Left ventricle myocardium (tissue), 1 donor: ENCODE measurements around a stretch of chr3.

DNA sequence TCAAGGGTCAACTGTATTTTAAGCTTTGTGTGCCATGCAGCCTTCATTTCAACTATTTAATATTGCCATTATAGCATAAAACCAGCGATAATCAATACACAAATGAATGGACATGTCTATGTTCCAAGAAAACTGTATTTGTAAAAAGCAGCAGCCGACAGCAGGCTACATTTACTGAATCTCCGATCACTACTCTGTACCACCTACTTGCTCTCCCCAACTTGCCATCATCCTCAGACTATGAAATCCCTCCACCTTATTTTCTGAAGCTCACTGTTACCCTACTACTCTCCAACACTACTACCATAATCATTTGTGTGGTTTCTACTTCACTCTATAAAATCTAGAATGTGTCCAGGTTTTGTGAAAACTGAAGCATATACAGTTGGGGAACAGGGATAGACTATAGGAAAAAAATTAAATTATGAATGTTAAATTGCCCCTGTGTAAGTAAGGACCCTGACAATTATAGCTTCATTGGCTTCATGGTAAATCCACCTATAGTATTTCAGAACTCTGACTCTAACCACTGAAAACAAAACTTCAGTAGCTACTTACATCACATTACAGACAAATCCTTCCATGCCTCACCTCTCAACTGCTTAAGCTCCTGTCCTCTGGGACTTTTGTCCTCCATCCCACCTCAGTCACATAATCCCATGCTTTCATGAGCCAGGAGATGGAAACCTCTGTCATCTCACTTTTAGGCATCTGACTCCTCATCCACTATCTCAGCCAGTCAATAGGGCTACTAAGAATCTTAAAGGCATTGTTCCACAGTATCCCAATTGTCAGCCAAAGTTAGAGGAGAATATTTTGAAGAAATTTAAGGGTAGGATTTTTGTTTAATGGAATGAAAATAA is 340.1 kb downstream of the CTNNB1 start:
- PRO-cap: no peak

DNA sequence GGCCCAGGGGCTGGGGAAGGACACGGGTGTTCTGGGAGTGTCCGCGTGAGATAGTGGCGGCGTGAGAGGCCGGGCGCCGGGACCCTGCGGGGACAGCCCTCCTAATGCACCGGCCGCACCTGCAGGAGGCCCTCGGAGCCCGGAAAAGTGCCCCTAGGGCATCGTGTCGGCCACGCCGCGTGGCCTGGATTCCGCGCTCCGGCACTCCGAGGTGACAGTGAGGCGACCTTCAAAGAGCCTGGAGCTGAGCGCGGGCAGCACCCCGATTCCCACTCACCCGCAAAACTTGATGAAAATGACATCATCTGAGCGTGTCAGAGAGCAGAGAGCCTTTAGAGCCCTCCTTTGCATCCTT is 52.2 kb upstream of the ULK4 start:
- PRO-cap: bidirectional peak, plus-strand start at position 232 of the sequence, minus-strand start at position 55 of the sequence

DNA sequence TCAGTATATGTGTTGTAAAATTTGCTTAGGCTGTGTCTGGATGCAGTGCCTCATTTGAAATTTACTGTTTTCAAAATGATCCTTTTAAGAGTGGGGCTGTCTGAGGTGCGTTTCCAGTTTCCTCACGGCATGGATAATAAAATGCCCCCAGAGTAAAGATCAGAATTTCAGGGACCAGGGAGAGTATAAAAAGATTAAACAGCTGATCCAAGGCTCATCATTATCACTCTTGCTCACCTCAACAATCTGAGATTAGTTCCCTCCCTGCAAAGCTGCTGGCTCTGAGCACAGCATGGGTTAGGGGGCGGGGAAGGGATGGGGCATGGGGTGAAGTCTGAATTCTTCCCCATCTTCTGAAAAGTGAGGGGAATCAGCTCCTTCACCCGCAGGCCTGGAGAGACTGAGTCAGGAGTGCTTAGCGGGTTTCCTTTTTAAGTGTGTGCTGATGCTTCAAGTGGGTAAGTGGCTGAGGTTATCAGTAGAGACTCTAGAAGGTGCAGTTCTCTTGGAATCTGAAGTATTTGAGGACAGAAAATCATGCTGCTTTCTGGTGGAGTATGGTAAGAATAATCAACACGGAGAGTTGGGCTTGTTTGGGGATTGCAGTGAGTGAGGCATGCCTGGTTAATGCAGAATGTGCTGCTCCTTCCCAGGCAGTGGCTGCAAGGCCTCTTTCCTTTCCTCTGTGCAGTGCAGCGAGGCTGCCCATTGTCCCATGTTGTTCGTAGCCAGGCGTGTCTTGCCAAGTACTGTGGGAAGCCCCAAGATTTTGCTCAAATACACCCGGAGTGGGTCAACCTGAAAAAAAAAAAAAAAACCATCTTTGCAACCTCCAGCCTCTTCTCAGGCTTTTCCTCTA is 59.2 kb upstream of the TRAK1 start:
- PRO-cap: no peak

DNA sequence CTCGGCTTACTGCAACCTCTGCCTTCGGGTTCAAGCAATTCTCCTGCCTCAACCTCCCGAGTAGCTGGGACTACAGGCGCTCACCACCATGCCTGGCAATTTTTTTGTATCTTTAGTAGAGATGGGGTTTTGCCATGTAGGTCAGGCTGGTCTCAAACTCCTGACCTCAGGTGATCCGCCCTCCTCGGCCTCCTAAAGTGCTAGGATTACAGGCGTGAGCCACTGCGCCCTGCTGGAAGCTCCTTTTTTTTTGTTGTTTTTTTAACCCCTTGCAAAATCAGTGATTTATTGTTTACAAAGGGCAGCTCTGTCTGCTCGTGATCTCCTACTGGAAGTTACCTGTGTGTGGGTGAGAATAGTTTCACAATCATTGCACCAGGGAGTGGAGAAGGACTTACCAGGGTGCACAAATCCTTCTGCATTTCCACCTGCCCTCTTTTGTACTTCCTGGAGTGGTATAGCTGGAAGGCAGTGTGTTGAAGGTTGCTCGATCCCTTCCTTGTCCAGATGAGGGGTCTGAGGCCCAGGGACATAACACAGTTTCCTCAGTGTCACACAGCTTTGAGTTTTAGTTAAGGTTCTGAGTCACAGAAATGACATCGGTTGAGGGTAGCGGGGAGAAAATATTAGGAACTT is 11.5 kb upstream of the TRAK1 start:
- PRO-cap: no peak

- PRO-cap: no peak
Observed at GRCh38 chr3:42099514-42100172, 8.5 kb downstream of the TRAK1 start.

DNA sequence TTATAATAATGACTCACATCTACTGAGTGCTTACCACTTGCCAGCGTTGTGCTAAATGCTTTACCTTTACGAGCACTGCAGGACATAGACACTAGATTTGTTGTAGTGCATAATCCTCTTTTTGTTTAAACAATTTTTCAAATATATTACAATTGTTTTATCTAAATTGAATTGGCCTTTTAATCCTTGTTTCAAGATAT is 42.4 kb downstream of the TRAK1 start:
- PRO-cap: no peak

DNA sequence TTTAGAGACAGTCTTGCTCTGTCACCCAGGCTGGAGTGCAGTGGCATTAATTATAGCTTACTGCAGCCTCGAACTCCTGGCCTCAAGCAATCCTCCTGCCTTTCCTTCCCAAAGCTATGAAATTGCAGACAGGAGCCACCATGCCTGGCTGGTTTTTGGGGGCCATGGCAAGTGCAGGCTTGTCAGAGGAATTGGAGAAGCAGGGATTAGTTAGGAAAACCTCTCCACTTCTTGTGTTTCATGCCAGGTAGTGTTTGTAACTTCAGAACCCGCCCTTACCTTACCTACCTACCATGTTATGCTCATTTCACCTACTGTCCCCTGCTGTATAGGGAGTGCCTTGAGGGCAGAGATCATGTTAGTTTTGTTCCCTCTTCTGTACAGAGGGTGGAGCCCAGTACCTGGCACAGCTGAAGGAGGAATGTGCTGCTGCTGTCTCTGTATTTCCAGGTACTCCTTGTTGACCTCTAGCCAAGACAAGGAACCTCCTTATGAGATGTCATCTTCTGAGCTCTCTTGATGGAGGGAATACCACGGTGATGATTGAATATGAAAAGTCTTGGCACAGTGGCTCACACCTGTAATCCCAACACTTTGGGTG is 43.8 kb downstream of the TRAK1 start:
- PRO-cap: no peak

GRCh38 chr3:42211818-42212570 is 54.0 kb downstream of the CCK start:
- PRO-cap: no peak

DNA sequence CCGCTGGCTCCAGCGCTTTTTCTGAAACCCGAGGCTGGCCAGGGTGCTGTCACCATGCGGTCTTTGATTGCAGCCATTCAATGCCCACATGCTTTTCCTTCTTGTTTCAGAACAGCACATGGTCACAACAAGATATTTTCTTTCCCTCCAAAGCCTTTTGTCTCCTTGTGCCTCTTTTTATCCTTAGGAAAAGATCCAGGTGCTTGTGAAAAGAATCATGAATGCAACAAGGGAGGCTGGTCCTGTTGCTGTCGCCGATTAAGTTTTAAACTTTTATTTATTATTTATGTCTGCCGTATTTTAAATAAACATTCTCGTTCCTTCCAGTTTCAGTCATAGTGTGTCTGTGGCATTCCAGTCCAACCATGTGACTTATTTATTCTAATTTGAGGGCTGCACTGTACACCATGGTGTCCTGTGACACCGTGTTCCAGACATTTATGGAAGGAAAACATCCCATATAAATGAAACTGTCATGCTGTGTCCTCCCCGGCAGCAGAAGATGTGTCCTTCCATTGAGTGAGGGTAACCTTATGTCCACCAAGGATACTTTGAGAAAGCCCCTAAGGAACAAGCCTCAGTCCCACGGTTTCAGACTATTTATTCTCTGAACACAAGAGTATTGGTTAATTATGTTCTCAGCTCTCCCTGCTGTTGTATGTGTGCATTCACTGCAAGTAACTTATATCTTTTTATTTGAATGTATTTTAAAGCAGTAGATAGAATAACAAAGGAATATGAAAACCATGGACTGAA is 41.0 kb downstream of the CCK start:
- PRO-cap: no peak

DNA sequence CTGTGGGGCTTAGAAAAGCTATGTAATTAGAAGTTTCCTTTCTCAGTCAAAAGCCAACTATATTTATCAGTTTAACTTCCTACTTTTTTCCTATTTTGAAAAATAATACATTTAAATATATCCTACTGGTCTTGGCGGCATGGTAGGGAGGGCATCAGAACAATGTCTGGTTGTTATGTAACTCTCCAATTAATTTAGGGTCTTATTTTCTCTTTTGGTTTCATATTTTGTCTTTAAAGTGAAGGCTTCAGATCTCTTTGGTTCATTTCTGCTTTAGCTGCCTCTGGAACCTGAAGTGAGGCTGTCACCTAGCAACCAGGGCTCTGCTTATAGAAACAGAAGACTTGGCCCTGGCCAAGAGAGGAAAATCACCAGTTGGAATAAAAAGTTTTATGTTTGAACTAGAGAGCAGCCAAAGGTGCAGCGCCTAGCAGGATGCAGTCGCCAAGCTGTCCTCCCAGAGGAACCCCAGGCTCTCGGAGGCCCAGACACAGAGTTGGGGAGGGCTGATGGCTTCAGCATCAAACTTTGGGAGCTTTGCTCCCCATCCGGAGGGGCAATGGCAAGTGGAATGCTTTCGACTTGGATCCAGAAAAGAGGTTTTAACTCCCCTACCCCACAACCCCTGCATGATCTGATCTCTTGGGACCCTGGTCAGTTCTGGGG is 41.1 kb downstream of the LYZL4 start:
- PRO-cap: no peak

- PRO-cap: no peak
Observed at GRCh38 chr3:42529634-42529925, 27.1 kb downstream of the VIPR1 start.

DNA sequence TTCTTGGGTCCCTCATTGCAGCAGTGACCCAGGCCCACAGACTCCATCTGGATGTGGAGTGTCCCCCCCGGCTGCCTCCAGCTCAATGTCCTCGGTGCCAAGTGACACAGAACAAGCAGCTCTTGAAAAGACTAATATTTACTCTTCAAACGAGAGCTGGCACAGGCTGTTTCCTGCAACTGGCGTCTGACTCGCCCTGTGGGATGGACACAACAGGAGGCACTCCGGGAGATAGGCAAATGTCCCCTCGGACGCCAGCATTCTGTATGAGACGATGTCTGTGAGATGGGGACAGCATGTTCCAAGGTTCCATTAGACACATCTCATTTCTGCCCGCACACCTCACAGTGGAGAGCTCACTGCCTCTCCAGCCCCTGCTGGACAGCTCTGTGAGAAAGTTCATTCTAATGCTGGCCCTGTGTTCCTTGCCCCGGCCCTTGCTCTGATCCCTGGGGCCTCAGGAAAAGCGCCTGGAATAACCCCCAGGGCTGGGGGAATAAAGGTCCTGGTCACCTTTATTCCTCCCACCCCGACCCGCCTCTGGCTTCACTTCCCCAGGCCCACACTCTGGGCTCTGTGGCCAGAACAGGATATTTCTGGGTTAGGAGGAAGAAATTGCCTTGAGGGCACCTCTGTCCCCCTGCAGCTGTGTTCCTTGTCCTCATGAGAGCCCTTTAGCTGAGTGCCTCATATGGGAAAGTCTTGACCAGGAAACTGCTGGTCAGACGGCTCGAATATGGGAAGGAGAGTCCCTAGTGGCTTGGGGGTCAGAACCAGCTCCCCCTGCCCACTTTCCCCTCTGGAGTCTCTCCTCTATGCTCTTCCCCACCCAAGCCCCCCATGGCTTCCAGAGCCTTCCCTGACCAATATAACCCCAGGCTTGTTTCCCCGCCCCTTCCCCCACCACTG is 36.7 kb downstream of the SEC22C start:
- PRO-cap: no peak

DNA sequence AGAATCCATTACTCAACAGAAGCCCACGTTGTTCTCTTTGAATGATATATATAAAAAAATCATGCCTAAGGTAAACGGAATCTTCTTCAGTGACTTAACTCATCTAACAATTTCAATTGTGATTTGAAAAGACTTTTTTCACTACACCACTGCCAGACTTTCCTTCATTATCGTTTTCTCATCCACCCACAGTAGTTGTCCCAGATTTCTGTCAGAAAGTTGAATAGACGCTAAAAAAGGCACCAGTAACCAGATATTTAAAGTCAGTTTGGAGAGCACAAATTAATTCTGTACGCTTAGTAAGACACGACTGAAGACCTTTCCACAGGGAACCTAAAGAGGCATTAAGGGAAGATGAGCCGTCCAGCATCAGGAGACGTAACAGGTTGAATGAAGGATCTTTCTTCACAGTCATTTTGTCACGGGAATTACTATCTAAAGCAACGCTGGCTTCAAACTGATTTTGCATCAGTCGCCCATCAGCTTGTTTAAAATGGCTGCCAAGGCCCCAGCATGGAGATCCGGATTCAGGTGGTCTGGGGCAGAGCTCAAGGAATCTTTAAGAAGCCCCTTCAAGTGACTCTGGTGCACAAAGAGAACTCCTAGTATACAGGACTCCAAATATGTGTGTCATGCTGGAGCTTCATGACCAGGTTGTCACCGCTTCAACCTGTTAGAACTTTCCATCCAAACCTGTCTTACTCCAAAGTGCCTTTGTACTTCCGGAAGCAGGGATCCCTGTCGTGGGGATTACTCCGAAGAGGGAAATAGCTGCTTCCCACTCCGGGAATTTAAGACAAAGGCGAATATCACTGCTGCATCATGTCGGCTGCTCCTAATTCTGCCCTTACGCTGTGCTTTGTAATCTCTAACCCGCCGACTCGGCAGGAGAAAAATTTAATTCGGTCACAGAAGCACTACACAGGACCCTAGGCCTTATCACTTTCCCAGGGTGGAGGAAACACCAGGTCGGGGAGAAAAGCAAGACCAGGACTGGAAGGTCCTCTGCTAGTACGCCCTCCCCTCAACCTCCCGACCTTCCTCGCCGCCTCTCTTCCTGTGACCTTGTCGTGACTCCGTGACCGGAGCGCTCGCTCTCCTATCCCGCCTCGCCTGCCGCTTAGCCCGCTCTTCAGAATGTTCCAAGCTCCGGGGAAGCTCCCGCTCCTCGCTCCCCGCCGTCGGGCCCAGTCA is 981 bp downstream of the HIGD1A start:
- PRO-cap: bidirectional peak, plus-strand start at position 1,135 of the sequence, minus-strand start at position 995 of the sequence

DNA sequence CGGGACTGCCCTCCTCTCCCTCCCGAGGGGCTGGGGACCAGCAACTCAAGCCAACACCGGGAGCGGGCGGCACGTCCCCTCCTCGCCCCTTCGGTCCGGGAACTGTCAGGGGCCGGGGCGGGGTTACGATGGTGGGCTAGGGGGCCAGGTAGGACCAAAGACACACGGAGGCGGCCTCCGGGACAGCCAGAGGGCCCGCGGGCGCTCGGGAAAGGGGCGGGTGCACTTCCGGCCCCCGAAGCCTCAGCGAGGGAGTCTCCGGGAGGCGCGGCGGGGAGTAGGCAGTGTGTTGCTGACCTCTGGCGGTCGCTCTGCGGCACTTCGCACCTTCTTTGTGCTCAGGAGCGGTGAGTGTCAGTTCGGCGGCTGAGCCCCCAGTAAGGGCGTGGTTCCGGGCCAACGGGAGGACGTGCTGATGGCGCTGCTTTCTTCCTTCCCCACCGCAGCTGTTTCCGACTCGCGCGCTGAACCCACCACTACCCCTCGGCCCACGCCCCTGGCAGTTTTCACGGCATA is 5.2 kb upstream of the CYP8B1 start:
- PRO-cap: unidirectional peak, minus-strand start at position 216 of the sequence

- PRO-cap: no peak
Observed at GRCh38 chr3:42907107-42907530, 1.2 kb downstream of the ZNF662 start.

DNA sequence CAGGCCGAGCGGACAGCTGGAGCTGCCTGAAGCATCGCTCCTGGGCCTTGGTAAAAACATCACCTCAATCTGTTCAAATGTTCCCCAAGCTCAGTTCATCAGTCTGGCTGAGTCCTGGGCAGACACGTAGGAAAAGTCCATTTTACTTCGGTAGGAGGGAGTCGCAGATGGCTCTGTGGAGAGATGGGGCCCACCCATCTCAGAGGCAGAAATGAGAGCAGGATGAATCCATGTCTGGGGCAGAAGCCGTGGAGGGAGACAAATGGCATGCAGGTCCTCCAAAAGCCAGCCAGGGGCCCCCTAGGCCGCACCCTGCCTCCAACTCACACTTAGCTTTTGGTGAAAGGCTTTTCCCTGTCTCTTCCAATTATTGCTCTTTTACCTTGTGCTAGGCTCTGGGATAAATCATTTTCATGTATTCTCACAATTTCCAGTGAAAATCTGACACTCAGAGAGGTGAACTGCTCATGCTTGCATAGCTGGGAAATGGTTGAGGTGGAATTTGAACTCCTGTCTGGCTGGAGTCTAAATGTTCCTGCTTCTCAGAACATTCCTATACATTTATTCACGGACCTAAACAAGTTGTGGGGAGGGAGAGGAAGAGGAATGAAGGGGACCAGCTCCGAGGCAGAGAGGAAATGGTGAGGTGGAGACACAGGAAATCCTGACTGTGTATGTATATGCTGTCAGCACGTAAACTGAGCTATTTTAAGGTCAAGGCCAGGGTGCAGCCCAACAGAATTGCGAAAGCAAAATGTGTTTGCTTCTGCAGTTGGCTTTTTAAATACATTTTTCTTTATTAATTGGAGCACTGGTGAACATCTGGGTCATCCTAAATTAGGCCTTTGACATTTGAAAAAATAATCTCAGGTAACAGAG is 73.9 kb upstream of the POMGNT2 start:
- PRO-cap: no peak

- PRO-cap: no peak
Observed at GRCh38 chr3:43346880-43347499, 60.6 kb downstream of the SNRK start.

DNA sequence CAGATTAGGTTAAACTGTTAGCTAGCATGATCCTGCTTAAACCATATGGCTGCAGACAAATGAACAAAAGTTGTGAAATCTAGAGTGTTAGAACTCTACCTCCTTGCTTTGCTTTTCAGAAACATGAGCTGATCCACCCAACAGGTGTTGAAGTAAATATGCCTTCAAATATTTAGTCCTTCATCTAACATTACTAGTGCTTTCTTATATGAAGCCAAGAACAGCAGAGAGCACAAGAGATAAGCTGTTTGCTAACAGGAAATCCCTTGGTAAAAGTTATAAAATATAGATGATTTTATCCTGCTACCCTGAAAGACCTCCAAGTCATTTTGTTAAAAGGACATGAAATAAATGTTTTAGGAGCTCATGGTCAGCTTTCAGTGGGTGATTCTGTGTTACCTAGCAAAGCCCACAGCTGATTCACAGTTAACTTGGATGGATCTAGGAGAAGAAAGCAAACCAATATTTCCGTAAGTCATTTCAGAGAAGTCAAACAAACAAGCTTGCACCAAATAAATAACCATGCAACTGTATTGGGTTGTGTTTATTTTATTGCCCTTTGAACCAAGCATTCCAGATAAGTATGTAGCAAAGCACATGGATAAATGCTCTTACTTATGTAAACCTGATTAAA is 102.8 kb downstream of the SNRK start:
- PRO-cap: no peak

DNA sequence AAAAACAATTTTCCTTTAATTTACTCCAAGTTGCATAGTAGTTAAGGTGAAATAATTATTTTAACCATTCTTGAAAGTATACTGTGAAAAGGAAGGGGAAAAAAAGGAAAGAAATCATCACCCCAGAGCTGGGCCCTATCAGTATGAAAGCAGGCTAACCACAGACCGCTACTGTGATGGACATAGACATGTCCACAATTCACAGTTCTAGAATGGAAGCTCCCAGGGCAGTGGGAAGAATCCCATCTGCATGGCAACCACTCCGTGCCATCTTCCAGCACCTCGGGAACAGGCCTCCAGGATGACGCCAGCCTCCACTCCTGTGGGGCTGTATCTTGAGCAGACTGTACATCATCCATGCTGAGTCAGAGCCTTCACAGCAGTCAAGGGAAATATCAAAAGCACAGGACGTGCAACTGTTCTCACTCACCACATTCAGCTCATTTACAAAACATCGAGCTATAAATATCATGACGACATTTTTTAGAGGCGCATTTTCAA is 119.6 kb downstream of the SNRK start:
- PRO-cap: bidirectional peak, plus-strand start at position 377 of the sequence, minus-strand start at position 274 of the sequence

GRCh38 chr3:43477488-43477941 is 144.3 kb downstream of the ANO10 start:
- PRO-cap: no peak